Lung (tissue), 4 donors: ENCODE measurements around the genes CKAP5 and FNBP4.

DNA sequence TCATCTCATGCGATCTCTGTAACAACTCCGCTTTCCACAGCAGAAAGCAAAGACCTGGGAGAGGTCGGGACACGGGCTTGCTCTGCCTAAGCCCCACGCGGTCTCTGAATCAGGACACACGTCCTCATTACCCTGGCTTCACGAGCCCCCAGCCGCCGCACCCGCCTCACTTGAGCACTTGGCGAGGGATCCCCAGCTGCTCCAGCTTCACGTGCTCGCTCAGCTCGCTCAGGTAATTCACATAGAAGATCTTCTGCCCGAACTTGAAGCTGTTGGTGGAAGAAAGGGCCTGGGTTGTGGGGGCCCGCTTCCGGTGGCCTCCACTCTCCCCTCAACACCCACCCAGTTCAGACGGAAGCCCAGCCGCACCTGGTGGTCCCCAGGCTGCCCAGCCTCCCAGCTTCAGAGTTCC is 19.6 kb downstream of the ARHGAP1 start:
- PRO-cap: no peak
- RAMPAGE, long total RNA: no peak
- RRBS: 100% methylated on average over 1 of the region's 20 CpGs

DNA sequence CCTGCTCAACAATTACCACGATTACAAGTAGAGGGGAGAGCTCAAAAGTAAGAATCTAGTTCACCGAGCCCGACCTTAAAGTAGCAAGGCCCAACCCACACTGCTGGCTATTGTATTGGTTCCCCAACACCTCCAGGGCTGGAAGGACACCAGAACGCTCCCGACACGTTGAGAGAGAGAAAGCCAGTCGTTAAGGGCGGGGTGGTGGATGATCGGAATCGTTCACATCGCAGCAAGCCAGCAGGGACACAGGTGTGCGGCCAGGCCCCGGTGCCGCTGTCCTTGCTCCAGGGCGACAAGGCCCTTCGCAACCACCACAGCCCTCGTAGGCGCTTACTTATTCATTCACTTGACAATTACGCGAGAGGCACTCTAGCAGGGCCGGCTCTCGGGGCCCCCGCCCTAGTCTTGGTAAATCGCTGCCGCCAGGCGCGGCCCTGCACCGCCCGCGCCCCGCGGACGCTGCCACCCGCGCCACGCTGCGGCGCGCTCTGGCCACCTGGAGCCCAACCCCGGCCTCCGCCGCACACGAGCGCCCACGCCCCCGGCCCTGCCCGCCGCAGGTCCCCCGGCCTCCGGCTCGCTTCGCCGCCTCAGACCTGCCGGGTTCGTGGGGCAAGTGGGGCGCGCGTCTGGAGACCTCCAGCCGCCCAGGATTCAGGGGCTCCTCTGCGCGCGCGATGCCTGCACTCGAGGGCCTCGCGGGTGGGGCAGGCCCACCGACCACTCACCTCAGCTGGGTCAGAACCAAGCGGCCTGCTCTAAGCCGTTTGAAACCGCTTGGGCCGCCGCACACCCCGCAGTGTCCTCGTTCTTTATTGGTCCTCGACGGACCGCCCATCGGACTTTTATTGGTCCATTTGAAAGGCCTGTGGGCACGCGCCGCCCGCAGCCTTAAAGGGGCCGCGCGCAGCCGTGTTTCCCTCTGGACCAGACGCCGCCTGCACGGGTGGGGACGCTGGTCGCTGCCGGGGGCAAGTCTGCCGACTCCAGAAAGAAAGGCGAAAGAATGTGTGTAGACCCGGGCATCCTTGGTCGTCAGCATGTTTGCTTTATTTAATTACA is at the start of gene CKAP5:
TSS of gene CKAP5 (minus strand) at position 792 of the 1,065 bp plus-strand sequence.
- PRO-cap: bidirectional peak, plus-strand start at position 924 of the sequence, minus-strand start at position 804 of the sequence
- RAMPAGE, long total RNA: no peak
- RRBS: 0% methylated on average over 10 of the region's 96 CpGs

- PRO-cap: no peak
- RAMPAGE, long total RNA: no peak
- RRBS: no CpG with 5 or more reads among the region's 25 CpGs
Measured at GRCh38 chr11:47329680-47331115, 22.3 kb downstream of the MYBPC3 start.

GRCh38 chr11:47334791-47335329 is 17.6 kb downstream of the MYBPC3 start:
- PRO-cap: no peak
- RAMPAGE, long total RNA: no peak
- RRBS: 94% methylated on average over 5 of the region's 12 CpGs

- PRO-cap: no peak
- RAMPAGE, long total RNA: no peak
- RRBS: no CpG with 5 or more reads among the region's 24 CpGs
Measured at GRCh38 chr11:47388850-47389554, 10.7 kb upstream of the SPI1 start.

DNA sequence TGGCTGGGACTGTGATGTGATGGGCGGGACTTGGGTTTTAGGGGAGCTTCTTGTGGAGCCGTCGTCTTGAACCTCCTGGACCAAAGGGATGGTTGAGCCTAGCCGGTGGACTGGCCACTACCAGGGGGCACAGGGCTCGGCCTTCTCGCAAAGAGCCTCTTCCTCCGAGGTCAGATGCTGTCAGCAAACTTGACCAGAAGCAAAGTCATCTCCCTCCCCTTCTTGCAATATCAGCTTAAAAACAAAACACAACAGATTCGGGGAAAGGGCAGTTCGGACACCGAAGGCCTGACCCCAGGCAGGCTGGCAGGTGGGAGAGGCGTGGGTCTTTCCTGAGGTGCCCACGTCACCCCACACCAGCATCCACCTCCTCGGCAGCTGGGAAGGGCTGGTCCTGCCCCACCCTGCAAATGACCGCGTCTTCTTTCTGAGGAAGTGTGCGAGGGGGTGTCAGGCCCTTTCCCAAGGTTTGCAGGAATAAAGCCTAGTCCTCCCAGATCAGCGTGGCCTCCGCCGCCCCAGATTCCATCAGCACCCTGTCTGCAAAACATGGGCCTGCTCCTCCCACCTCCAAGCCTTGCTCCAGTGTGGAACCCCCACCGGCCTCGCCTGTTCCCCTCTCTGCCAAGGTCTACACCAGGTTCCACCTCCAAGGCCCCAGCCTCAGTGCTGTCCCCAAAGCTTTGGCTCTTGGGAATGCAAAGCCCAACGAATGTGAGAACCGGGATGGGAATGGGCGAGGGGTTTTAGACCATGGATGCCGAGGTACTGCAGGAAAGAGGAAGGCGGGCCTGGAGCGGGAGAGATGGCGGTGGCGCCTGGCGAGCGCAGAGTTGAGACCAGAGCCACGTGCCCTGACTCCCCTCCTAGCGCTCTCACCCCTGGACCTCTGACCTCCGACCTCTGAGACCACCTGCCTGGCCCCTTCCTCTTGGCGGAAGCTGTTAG is 14.4 kb upstream of the SLC39A13 start:
- PRO-cap: no peak
- RAMPAGE, long total RNA: no peak
- RRBS: 0% methylated on average over 2 of the region's 35 CpGs

GRCh38 chr11:47409620-47410424 is 1.4 kb downstream of the SLC39A13 start:
- PRO-cap: no peak
- RAMPAGE, long total RNA: no peak
- RRBS: no CpG with 5 or more reads among the region's 32 CpGs

DNA sequence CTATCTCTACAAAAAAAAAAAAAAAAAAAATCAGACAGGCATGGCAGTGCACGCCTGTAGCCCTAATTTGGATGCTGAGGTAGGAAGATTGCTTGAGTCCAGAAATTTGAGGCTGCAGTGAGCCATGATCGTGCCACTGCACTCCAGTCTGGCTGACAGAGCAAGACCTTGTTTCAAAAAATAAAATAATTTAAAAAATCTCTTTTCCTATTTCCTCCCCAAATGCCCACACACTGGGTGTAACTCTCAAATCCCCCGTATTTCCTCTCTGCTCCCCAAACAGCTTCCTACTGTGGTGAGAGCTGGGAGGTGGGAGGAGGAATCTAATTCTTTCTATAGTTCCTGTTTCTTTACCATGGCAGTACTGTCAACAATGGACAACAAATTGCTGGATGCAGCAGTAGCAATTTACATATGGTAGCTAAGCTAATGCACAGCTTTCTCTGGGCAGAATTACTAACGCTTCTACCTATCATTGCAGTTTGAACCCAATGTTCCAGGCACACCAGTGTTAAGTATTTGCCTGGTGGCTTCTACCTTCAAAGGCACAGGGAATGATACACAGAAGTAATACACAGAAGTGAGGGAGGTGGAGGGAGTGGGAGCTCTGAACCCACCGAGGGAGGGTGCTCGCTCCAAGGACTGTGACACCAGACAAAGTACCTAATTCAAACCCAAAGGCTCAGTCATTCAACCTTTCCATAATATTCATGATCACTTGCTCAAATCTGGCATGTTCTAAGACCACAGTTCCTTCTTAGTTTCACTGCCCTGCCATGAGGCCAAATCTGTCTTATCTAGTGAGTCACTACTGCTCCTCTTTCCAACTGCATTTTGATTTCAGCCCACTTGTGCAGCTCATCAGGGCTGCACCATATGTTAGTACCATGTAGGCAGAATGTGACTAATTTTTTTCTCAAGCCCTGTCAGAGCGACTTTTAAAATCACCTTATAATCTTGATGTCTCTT is 38.0 kb downstream of the CELF1 start:
- PRO-cap: no peak
- RAMPAGE, long total RNA: no peak
- RRBS: no CpG with 5 or more reads among the region's 7 CpGs

DNA sequence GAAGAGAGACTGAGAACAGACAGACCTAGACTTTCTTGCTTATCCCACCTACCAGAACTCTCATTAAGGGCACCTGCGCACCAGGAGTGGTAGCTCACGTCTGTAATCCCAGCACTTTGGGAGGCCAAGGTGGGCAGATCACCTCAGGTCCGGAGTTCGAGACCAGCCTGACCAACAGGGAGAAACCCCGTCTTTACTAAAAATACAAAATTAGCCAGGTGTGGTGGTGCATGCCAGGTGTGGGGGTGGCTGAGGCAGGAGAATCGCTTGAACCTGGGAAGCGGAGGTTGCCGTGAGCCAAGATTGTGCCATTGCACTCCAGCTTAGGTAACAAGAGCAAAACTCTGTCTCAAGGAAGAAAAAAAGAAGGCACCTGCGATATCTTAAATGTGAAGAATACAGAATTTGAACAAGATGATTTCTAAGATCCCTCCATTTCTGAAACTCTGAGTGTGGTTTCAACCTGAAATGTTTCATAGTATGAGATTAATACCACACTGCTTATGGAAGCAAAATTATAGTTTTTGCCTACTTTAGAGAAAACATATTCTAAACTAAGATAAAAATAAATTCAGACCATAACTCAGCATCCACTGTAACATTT is 26.9 kb downstream of the CELF1 start:
- PRO-cap: no peak
- RAMPAGE, long total RNA: no peak
- RRBS: no CpG with 5 or more reads among the region's 9 CpGs

GRCh38 chr11:47532832-47533213 is 20.1 kb downstream of the CELF1 start:
- PRO-cap: no peak
- RAMPAGE, long total RNA: no peak
- RRBS: no CpG with 5 or more reads among the region's 2 CpGs

- PRO-cap: no peak
- RAMPAGE, long total RNA: no peak
- RRBS: no CpG with 5 or more reads among the region's 6 CpGs
Measured at GRCh38 chr11:47743703-47744454, 23.3 kb downstream of the FNBP4 start.

- PRO-cap: no peak
- RAMPAGE, long total RNA: no peak
- RRBS: no CpG with 5 or more reads among the region's 15 CpGs
Measured at GRCh38 chr11:47760289-47760981, 6.7 kb downstream of the FNBP4 start.

DNA sequence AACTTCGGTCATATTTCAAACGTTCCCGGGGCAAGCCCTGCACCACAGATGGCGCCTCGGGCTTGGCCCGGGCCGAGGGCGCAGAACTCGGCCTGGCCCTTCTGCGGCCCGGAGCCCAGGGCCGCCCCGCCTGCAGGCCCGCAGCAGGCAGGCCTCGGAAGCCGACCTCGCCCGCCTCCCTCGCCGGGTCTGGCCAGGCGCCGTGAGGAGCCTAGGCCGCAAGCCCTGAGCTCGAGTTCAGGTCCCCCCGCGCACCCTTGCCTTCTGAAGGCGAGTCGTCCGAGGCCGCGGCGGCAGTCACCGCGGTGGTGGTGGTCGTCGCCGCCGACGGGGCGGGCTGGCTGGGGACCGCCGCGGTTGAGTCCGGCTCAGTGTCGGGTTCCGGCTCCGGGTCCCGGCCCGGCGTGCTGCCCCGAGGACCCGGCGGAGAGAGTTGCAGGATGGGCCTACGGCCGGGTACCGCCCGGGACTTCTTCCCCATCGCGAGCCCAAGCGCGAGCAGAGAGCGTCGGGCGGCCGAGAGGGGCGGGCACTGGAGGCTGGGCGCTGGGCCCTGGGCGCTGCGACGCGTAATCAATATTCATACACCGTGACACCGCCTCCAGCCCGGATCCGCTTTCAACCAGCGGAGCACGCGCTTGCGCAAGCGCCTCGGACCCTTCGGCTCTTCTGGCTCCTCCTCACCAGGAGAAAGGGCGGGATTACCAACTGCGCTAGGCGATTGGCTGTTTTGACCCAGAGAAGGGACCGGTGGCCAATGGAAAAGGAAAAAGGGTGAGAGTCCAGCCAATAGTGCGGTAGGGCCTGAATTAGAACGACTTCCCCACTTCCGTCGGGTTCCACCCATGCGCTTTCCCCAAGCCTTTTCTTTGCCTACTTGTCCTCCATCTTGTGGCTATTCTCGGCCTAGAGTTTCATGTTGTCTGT is at the start of gene FNBP4:
TSS of gene FNBP4 (minus strand) at position 534 of the 927 bp plus-strand sequence.
- PRO-cap: unidirectional peak, minus-strand start at position 431 of the sequence; bidirectional peak, plus-strand start at position 826 of the sequence, minus-strand start at position 534 of the sequence
- RAMPAGE, long total RNA: no peak
- RRBS: 2% methylated on average over 20 of the region's 92 CpGs

- PRO-cap: no peak
- RAMPAGE, long total RNA: no peak
- RRBS: no CpG with 5 or more reads among the region's 1 CpG
Measured at GRCh38 chr11:47800864-47801149, 33.7 kb upstream of the FNBP4 start.

- PRO-cap: no peak
- RAMPAGE, long total RNA: no peak
- RRBS: no CpG with 5 or more reads among the region's 5 CpGs
Measured at GRCh38 chr11:47843344-47843845, 4.8 kb downstream of the NUP160 start.

DNA sequence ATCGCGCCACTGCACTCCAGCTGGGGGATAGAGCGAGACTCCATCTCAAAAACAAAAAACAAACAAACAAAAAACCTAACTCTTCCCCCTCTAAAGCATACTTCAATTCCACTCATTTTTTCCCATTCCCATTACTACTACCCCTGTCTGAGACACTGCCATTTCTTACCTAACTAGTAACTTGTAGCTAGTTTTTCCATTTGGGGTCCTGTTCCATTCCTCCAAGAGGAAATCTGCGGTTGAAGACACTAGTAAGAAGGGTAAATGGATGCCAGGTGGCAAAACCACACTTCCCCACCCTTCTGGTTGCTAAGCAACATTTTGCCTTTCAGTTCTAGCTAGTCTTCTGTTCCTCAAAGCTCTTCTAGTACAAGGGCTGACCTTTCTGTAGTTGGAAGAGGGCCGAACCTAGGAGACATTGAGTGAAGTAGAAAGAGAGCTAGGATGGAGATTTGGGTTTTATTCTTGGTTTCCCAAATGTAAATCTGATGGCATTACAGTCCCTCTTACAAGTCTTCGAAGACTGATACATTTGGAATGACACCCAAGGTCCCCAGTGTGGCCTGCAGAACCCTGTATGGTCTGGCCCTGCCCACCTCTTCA is 60.0 kb upstream of the PTPRJ start:
- PRO-cap: no peak
- RAMPAGE, long total RNA: no peak
- RRBS: no CpG with 5 or more reads among the region's 6 CpGs

- PRO-cap: no peak
- RAMPAGE, long total RNA: no peak
- RRBS: no CpG with 5 or more reads among the region's 1 CpG
Measured at GRCh38 chr11:47950620-47950977, 29.8 kb upstream of the PTPRJ start.

GRCh38 chr11:48031807-48032480 is 51.6 kb downstream of the PTPRJ start:
- PRO-cap: no peak
- RAMPAGE, long total RNA: no peak
- RRBS: no CpG with 5 or more reads among the region's 5 CpGs

- PRO-cap: no peak
- RAMPAGE, long total RNA: no peak
- RRBS: no CpG with 5 or more reads among the region's 12 CpGs
Measured at GRCh38 chr11:48035014-48035769, 54.8 kb downstream of the PTPRJ start.

DNA sequence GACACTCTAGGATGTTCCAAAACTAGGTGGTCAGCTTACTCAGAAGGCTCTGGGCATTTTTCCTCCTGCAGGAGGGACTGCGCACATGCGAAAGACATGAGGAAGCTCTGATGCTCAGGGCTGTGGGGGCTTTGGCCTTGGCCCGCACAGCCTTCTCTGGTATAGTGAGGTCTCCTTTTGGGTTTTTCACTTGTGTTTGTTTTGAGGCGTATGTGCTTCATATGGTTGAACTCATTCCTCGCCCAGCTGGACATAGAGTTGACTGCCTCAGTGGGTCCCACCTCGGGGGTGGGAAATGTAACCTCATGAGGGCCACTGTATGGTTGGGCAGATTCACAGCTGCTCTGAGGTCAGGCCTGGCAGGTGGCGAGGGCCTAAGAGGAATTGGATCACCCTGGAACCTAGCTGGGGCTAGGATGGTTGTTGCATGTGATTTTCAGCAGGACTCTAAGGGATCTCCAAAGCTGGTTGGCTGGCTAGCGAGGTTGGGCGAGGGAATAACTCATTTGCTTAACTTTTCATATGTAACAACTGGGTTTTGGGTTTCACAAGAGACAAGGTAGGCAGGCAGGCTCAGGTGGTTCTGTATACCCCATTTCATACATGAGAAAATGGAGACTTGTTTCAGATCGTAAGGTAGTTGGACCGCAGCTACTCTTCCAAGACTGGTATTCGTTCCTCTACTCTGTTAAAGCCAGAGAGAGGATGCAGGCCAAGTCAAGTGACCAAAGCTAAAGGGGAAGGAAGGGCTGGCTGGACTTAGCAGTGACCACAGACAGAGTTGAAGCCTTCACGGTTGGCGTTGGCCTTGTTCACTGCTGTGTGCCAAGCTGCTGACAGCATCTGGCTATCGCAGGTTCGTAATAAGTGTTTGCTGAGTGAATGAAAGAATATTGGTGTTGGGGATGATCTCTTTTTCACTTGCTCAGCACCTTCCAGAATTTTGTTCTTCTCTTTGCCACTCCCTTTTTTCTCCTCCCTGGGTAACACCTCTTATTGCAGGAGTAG is 64.0 kb downstream of the PTPRJ start:
- PRO-cap: no peak
- RAMPAGE, long total RNA: no peak
- RRBS: no CpG with 5 or more reads among the region's 16 CpGs